RPMI7951 (cell line): ENCODE results near the genes PITPNB and C22orf31.

DNA sequence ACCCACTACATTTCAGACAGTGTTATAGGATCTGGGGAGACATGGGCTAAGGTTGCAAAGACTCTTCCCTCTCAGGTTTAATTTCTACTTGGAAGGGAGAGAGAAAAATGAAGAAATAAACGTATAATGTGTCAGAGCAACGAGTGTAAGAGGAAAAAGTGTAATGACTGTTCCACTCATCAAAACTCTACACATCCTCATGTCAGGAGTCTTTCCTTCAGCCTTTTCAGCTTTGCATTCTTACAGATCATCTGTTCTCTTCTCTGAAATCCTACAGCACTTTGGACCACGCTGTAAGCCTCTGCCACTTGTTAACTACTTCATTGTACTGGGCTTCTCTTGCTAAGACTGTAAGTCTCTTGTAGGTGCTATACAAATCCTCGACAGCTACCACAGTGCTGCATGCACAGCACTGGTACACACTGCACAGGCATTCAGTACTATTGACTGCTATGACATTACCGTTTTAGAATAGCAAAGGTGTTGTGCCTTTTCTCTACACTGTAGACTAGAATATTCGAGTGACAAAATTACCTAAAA lies 29.6 kb downstream of the PITPNB start:
- RAMPAGE, long total RNA = no peak

GRCh38 chr22:27892127-27892613 lies 26.9 kb downstream of the PITPNB start:
- RAMPAGE, long total RNA = no peak

DNA sequence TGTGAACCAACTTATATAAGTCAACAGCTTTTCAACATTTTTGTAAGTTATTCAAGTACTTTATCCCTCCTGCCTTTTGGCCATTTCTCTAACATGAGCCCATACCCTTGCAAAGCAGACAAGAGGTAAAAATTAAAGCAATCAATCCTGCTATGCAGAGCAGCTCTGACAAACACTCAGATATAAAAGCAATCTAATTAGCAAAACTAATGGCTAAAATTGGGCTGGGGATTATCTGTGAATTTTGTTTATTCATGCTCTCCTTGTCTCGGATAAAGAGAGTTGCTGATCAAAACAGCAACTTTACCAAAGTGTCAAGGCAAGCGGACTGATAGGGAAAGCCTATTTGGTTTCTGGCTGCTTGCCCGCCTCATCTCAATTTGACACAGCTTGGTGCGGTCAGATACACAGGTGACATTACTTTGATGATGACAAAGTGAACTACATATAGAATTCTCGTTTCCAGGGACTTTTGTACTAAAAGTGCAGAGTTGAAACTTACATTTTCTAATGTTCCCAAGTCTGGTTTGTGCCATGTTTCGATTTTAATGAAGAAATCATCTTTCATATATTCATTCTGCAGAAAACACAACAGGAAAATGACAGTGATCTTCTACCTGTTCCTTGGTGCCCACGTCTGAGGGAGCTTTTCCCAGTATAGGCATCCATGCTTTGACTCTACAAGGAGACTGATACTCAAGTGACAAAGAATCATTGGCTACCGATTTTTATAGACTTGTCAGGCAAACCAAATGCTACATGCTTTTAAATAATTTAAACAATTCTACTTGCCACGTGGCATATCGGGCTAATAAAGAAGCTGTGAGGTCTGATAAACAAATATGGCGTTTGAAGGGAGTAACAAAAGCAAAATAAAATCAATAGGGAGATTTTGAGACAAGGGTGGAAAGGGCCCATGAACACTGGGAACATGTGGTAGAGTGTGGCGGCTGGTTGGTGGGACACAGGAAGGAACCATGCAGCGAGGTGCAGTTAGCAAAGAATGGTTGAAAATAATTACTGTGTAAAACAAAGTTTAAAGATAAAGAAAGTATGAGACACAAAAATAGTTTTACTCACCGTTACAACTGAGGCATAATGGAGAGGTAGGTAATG lies 22.6 kb downstream of the PITPNB start:
- RAMPAGE, long total RNA = no peak

DNA sequence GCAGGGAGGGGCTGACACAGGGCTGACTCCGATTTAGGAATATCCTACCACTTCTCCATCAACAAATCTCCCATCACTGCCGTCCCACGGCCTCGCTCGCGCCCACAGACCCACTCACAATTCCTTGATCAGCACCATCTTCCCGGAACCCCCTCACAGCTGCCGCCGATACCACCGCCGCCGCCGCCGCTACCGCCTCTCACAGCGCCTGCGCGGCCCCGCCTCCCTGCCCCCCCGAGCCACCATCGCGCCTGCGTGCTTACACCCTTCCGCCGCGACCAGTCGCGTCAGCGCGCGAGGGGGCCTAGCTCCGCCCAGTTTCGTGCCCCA lies at the start of gene PITPNB:
TSS of gene PITPNB (minus strand) at position 203 of the 330 bp plus-strand sequence.
- RAMPAGE, long total RNA = no peak

GRCh38 chr22:27932929-27933693 lies 14.1 kb upstream of the PITPNB start:
- RAMPAGE, long total RNA = no peak

GRCh38 chr22:27982390-27982845 lies 63.4 kb upstream of the PITPNB start:
- RAMPAGE, long total RNA = no peak

GRCh38 chr22:28163113-28163718 lies 244.2 kb upstream of the PITPNB start:
- RAMPAGE, long total RNA = no peak

DNA sequence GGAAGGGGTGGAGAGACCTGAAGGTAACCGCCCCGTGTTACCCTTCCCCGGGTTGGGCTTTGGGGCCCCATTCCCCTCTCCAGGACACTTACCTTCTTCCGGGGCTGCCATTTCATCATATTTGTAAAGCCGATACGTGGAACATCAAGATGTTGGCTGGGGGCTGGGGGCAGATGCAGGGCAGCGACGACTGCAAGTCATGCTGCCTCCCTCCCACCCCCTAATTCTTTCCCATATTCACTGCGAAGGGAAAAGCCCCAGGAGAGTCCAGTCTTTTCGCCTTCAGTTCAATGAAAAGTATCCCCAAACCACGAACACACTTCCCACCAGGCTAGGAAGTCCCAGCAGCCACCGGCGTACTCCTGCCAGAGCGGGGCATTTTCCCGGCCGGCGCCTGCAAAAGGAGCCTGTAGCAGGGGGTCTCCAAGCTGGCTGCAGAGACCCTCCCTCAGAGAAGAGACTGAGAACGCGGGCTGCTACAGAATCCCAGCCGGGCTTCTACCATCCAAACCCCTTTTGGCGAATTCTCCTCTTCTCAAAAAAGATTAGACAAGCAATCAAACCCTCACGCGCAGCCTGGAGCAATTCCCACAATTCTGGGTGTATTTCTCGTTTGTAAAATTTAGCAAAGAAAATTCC lies 236.7 kb downstream of the TTC28 start:
- RAMPAGE, long total RNA = no peak

DNA sequence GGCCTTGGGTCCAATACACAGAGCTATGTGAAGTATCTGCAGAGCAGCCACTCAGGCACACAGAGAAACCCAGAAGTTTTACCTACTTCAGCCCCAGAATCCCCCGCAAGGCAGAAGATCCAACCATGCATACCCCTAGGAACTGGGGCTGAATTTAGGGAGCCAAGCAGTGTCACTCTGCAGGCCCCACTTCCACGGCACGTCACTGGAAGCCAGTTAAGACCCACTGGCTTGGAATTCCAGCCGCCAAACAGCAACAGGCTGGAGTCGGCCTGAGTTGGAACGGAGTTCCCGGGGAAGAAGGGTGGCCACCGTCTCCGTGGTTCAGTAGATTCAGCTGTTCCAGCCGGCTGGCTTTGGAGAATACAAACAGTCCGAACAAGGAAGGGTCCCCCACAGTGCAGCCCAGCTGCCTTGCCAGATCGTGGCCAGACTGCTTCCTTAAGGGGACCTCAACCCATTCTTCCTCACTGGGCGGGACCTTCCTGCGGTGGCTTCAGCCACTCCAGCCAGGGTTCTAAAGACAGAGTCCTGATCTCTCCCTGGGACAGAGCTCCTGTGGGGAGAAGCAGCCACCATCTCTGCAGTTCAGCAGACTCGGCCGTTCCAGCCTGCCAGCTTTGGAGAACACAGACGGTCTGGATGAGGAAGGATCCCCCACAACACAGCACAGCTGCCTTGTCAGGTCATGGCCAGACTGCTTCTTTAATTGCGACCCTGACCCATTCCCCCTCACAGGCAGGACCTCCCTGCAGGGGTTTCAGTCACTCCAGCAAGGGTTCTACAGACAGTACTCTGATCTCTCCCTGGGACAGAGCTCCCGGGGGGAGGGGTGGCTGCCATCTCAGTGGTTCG lies 173.8 kb downstream of the TTC28 start:
- RAMPAGE, long total RNA = no peak

- RAMPAGE, long total RNA = no peak
Observed at GRCh38 chr22:28678994-28679479, 603 bp downstream of the TTC28 start.

GRCh38 chr22:28808627-28809125 lies 36.2 kb downstream of the CCDC117 start:
- RAMPAGE, long total RNA = no peak

DNA sequence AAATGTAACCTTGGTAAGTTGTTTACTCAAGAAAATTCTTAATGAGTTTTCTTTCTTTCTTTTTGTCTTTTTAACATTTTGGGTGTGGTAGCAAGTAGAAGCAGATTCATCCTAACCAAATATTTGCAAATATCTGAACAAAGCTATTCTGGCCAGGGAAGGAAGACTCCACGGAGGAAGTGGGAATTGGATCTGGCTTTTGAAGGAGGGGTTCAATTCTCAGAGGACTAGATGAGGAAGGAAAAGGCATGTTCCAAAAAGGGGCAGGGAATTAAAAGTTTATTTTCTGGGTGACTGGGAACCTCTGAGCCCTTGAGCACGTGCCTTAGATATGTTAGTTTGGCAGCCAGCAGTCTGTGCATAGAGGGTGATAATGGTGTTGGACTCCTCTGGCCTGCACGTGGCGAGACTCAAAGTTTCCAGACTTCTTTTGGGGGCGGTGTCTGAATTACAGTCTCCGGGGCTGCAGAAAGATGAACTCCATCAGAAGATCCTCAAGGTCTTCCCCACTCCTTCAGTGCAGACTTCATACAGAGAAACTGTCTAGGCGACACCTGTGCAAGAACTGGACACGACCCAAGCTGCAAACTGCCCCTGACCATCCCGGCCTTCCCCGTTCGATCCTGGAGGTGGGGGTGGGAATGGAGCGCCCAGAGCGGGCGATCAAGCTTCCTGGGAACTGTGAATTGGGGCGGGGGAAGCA lies 883 bp upstream of the ZNRF3 start:
- RAMPAGE, long total RNA = no peak

DNA sequence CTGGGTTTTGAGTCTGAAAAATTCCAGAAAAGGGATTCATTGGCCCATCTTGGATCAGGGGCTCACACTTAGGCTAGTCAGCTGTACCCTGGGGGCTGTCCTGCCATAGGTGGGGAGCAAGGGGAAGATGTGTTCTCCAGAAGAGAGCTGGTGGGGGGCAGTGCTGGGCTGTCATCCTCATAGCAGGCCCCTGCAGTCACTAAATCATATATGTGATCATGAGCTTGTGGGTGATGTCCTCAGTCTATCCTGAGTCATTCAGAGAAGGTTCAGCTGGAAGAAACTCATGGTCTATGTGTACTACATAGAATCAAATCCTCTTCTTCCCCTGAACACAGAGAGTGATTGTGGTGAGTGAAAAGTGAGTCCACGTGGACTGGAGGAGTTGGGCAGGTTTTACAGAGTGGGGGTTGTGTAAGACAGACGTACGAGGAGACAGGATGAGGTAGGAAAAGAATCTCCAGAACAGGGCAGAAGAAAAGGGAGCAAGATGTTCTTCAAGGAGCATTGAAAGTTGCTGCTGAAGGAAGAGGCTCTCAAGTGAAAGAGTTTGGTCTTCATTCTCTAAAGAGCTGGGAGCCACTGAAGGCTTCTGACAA lies 69.0 kb downstream of the C22orf31 start:
- RAMPAGE, long total RNA = no peak

DNA sequence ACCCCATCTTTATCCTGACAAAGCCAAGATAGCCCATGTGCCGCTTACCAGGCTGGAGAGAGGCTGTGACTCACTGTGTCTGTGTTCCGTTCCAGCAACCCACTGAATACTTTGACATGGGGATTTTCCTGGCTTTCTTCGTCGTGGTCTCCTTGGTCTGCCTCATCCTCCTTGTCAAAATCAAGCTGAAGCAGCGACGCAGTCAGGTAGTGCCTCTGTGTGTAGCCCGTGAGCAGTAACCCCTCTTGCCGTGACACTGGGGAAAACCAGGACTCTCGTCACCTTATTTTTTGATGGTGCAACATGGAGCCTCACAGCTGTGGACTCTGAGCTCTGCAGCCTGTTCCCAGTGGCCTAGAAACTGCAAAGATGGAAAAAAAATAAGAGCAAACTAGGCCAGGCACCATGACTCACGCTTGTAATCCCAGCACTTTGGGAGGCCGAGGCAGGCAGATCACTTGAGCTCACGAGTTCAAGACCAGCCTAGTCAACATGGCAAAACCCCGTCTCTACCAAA lies 16.9 kb downstream of the C22orf31 start:
- RAMPAGE, long total RNA = no peak

DNA sequence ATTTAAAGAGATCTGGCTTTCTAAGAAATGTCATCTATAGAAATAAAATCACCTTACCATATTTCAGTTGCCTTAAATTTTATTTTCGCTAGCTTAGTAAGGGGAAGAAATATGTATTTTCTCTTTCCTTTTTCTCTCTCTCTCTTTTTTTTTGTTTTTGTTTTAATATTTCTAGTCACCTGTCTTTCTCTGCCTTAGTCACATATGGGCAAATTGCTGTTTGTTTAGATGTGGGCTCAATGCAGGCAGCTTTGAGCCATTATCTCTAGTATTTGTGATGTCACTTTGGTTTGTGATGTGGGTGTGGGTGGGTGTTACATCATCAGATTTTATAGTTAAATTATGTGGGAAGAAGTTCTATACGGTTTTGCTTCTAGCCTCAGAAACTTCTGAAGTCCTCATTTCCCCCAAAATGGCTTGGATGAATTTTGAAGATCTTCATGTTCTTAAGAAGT lies at the start of gene C22orf31:
TSS of gene C22orf31 (minus strand) at position 99 of the 455 bp plus-strand sequence.
- RAMPAGE, long total RNA = no peak

- RAMPAGE, long total RNA = no peak
Observed at GRCh38 chr22:29117771-29118321, 45.0 kb downstream of the KREMEN1 start.

DNA sequence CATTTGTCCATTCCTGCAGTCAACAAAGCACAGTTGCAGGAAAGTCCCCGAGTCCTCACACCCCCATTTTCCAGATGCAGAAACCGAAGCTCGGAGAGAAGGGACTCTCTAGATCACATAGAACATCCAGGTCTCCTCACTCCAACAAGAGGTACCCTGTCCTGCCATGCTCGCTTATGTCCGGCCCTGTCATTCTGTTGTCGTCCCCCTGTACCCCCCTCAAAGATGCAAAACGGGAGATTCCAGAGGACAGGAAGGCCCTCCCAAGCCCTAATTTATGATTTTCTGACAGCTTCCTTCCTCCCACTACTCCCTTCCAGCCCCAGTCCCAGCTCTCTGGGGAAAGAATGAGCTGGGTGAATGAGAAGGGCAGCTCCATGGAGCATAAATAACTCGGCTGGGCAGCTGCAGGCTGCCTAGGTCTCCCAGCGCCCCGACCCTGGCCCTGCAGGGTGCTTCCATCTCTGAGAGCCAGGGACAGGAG lies 4.0 kb upstream of the EMID1 start:
- RAMPAGE, long total RNA = no peak

DNA sequence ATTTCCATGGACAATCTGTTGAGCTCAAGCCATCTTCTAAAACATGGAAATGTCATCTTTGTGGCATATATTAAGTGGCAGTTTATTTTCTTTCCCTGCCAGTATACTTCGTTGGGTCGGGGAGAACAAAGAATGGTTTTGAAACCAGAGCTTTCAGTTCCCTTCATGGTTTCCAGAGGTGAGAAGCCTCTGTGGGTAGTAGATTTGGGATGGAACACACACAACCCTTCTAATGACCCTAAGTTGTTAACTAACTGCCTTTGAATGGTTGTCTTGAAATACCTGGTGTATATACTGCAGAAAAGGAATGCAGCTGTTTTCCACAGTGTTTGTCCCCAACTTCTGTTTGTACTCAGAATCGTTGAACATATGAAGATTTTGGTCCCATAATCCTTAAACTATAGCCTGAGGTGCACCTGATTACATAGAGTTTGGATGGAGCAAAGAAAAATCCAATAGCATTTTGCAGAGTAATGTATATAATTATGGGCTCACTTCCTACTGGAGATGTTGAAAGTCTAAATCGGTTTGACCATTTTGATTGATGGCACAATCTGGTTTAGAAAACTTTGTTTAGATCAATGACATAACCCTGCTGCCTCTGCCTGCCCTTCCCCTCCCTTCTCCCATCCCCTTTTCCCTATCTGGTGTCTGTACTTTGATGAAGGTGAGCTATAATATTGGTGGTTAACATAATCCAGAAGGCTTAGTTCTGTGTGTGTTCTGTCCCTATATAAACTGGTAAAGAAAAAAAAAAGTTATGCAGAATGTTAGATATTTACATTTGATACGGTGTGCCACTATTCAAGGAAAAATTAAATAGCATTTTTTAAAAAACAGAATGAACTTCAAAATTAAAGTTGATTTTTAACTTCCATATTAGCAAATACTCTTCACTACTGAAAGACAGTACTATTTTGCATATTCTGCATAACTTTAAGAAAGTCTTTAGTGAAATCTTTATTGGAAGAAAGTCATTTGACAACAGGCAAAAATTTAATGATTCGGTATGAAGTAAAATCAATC lies 17.3 kb upstream of the GAS2L1 start:
- RAMPAGE, long total RNA = no peak

DNA sequence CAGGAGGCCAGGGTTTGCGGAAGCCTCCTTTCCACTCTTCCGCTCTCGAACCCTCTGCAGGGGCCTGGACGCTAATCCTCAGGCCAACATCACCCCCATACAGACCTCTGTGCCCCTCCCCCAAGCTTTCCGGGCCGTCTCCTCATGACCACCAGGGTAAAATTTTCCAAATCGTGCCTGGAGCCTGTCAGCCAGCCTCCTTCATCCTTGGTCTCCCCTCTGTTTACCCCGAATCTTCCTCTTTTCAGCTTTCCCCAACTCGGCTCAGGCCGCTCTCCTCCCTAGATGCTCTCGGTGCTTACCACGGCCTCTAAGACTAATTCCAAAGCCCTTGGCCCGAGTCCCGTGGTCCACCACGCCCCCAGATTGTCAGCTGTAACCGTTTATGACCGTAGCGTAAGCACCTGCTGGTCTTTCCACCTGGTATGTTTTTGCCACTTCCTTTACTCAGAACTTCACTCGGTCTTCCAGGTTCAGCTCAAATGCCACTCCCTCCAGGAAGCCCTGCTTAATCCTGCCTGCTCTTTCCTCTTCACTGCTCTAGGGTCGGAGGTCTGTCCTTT lies 1.4 kb downstream of the RASL10A start:
- RAMPAGE, long total RNA = no peak

GRCh38 chr22:29369431-29369857 lies 18.9 kb downstream of the AP1B1 start:
- RAMPAGE, long total RNA = no peak